Frontal cortex (tissue), 2 donors: ENCODE data around the gene AKT1.

GRCh38 chr14:104291358-104292089 lies 153.1 kb downstream of the KIF26A start:
- RAMPAGE, long total RNA, result no peak

DNA sequence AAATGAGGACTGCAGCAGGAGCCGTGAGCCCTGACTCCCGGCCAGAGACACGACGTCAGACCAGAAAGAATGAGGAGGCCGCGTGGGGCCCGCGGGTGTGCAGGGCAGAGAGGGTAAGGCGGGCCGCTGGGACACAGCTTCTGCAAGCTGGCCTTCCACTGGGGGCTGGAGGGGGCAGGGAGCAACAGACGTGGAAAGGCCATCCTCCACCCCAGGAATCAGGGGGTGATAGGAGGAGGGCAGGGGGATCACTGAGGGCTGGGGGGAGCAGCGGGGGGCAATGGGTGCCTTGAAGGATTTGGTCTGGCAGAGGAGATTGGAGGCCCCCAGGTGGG lies 6.8 kb downstream of the C14orf180 start:
- RAMPAGE, long total RNA, result no peak

- RAMPAGE, long total RNA, result no peak
Measured at GRCh38 chr14:104656303-104656716, 33.1 kb upstream of the INF2 start.

DNA sequence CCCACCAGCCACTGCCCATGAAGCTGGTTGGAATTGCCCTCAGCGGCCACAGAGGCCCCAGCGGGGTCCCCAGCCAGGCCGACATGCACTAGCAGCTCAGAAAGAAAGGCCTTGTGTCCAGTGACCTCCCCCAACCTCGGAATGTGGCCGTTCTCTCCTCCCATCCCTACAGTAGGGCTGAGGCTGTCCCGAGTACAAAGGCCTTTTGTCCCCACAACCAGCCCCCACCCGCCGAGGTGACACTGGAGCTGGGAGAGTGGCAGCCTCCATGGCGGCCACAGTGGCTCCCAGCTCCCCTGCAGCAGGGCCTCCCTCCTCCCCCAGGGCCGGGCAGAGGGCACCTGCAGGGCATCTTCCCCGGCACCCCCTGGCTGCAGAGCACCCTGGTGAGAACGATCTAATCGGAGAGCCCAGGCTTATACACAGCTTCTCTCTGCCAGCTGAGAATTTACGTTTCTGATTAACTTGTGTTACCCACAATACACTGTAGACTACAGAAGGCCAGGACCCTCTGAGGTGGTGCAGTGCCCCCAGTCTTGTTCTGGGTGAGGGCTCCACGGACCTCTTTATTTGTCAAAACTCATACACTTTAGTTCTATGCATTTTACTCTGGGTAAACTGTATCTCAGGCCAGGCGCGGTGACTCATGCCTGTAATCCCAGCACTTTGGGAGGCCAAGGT lies 23.2 kb upstream of the INF2 start:
- RAMPAGE, long total RNA, result no peak

GRCh38 chr14:104677970-104678351 lies 11.5 kb upstream of the INF2 start:
- RAMPAGE, long total RNA, result no peak

GRCh38 chr14:104682359-104682884 lies 7.0 kb upstream of the INF2 start:
- RAMPAGE, long total RNA, result no peak

DNA sequence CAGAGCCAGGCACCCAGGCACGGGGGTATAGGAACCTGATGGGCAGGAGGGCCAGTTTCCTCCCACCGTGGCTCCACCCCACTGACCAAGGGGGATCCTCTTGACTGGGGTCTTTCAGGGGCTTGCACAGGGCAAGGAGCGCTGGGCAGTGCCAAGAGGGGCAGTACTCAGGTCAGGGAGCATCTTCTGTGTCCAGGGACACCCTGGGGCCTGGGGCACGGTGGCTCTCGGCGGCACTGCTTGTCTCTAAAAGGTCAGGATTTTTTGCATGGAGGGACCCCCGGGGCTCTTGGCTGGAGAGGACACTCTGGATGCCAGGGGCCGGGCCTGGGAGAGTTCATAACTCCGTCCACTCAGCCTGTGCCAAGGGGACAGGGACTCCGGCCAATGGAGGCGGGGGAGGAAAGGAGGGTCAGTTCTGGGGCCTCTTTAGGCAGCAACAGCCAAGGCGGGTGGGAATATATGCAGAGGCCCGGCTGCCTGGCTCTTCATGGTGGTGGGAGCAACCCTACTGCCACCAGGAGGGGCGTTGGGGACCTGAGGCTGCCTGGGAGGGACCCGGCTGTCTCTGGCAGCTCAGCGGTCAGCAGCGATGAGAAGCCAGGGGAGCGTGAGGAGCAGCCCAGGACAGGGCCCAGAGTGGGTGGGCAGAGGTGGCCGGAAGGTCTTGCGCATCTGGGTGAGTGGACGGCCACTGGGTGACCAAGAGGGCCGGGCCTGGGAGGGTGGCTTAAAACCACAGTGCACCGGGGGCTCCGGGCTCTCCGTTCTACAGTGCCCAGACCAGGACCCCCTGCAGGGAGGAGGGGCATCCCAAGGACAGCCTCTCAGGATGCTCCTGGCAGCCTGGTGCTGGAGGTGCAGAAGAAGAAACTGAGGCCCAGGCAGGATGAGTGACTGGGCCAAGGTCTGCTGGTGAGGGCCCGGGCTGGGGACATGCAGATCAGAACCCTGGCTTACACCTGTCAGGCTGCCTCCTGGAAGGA lies 9.8 kb downstream of the INF2 start:
- RAMPAGE, long total RNA, result no peak

DNA sequence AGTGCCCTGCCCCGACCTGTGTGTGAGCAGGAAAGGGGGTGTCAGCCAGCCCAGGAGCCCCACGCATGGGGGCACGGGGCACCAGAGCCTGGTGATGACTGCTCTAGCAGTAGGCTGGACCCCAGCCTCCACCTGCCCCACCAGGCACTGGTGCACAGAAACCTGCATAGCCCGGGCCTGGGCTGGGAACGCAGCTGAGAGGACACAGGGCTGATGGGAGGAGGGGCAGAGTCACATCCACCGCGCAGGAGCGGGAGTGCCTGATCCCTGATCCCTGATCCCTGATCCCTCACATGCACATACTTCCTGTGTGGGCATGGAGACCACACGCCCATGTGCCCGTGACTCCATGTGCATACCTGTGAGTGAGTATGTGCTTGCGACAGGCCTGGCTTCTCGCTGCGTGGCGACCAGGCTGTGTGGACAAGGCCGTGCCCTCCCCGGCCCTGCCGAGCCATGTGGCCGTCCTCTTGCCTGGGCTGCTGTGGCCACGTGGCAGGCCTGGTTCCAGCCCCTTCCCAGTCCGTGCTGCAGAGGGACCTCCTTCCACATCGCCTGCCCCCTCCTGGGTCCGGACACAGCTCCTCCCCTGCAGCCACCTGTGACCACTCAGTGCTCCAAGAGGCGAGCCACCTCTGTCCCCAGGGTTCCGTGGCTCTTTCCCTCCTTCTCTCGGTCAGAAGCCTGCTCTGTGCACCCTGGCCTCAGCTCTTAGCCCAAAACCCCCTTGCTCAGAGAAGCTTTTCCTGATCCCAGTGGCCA lies 11.3 kb downstream of the ADSS1 start:
- RAMPAGE, long total RNA, result no peak

- RAMPAGE, long total RNA, result no peak
Measured at GRCh38 chr14:104751999-104752410, 942 bp upstream of the SIVA1 start.

DNA sequence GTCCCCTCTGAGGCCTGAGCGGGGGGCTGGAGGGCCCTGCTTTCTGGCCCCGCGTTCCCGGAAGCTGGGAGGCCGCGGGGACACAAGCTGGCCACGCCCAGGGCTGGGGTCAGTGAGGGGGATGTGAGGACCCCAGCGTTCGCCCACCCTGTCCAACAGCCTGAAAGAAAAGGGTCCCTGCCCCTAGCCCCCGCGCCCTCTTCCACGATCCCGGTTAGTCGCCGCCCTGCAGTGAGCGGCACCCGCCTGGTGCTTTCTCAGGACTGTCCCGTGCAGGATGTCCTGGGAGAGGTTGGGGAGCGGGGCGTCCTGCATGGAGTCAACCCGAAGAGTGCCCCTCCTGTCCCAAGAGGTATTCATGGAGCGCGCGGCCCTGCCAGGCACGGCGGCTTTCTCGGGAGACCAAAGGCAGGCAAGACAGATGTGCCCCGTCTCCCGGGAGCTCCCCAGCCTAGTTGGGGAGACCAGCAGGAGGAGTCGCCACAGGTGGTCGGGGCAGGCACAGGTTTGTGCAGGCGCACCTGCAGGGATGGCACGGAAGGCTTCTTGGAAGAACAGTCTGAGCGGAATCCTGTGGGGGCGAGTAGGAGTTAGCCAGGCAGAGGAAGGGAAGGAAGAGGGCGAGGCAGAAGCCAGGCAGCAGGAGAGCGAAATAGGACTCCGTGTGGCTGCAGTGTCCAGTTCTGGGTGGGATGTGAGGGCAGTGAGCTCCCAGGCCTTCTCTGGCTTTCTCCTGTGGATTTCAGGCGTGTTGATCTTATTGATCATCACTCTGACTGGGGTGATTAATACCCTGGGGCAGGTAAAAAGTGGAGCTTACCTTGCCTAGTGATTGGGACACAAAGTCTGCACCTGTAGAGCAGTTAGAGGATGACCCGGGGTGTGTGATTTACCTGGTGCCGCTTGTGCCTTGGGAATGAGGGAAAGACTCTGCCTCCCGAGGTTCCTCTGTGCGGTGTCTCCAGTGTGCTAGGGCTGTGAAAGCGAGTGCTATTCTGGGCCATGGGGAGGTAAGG lies 745 bp downstream of the SIVA1 start:
- RAMPAGE, long total RNA, result no peak

- RAMPAGE, long total RNA, result no peak
Measured at GRCh38 chr14:104779889-104780294, 15.7 kb downstream of the AKT1 start.

- RAMPAGE, long total RNA, result no peak
Measured at GRCh38 chr14:104795048-104796215, at the start of gene AKT1. AKT1 (minus strand) TSS chr14:104795748.

- RAMPAGE, long total RNA, result no peak
Measured at GRCh38 chr14:104797383-104798184, 2.0 kb upstream of the AKT1 start.

DNA sequence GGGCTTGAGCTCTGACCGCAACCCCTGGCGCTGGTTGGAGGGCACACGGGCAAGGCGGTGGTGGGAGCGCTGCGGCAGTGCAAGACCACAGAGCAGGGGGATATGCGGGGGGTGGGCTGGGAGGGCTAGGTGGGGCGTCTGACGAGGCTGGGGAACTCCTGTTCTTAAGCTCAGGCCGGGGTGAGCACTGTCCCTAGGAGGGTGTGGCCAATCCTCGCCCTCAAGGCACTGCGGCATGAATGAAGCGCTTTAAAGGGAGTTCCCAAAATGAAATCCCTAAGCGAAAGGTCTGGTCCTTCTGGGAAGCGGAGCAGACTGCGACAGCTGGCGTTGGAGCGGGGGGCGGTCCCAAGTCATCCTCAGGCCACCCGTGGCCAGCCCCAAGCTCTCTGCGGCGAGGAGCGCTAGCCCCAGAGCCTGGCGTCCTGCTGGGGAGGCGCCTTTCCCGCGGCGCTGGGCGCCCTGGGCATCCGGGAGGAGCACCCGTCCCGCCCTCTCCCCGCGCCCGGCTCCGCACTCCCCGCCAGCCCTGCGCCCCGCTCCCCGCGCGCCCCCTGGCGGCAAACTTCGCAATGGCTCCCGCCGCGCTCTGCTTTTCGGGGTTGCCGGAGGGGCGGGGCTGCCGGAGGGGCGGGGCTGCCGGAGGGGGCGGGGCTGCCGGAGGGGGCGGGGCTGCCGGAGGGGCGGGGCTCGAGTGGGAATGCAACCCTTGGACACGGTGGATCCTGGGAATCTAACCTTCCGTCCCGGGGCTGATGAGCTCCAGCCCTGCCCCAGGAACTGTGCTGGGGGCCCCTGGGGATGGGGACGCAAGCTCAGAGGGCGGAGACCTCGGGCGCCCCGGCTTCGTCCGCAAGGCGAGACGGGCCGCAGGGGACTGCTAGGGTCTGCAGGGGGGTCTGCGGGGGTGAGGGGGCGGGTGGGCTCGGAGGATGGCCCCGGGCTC lies 25.4 kb downstream of the ZBTB42 start:
- RAMPAGE, long total RNA, result no peak

DNA sequence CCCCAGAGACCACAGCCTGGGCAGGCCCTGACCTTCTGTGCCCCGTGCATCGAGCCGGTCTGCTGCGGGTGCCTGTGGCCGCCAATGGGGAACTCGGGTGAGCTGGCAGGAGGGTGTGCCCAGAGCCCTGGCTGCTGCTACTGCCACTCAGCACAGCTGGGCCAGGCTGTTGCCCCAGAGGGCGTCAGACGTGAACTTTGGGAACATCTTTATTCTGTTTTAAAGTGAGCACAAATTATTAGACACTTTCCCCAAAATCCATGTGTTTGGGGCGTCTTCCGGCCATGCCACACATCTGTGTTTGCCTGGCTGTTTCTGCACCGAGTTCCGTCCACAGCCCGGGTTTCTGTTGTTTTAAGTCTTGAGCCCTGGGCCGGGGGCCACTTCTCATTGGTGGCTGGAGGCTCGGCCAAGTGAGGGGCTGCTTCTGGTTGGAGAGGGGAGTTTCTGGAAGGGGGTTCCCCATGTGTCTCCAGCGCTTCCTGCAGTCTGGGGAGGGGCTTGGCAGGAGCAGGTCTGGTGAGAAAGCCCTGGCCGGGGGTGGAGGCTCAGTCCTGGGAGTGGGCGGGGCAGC lies 7.7 kb downstream of the CEP170B start:
- RAMPAGE, long total RNA, result no peak

GRCh38 chr14:104968142-104968532 lies 10.0 kb downstream of the AHNAK2 start:
- RAMPAGE, long total RNA, result no peak

DNA sequence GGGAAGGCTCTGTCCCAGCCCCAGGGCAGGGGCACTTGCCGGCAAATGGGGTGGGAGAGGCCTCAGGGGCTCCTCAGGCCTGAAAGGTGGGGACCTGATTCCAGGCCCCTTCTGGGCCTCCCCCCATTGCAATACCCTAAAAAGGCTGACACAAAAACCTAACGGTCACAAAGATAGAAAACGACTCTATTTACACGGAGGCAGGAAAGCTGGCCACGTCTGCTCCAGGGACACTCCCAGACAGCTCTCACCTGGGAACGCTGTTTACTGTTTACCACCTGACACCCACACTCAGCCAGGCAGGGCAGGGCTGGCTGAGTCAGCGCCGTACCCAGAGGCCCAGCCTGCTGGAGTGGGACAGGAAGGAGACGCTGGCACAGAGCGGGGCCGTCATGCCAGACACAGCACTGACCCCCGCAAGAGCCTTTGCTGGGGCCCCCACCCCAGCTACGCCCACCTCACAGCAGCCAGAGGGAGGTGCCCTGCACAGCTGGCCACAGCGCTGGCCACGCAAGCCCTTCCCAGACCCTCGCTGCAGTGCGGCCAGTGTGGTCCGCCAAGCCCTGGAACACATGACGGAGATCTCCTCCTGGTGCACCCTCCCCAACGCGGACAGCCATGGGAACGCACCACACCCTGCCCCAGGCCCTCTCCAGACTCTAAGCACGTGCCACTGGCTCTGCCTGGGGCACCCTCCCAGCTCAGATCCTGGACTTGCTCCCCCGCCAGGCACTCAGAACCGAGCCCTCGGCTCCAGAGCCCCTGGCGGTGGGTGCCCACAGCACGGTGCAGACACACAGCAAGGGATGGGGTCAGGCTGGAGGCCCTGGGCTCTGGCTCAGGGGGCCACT lies 5.9 kb downstream of the AHNAK2 start:
- RAMPAGE, long total RNA, result no peak

GRCh38 chr14:105019782-105020735 lies 824 bp downstream of the CDCA4 start:
- RAMPAGE, long total RNA, result no peak

GRCh38 chr14:105021578-105022383 lies 898 bp upstream of the CDCA4 start:
- RAMPAGE, long total RNA, result no peak

GRCh38 chr14:105058615-105059005 lies 6.6 kb downstream of the GPR132 start:
- RAMPAGE, long total RNA, result no peak